ENCODE results near the gene CYLD.

DNA sequence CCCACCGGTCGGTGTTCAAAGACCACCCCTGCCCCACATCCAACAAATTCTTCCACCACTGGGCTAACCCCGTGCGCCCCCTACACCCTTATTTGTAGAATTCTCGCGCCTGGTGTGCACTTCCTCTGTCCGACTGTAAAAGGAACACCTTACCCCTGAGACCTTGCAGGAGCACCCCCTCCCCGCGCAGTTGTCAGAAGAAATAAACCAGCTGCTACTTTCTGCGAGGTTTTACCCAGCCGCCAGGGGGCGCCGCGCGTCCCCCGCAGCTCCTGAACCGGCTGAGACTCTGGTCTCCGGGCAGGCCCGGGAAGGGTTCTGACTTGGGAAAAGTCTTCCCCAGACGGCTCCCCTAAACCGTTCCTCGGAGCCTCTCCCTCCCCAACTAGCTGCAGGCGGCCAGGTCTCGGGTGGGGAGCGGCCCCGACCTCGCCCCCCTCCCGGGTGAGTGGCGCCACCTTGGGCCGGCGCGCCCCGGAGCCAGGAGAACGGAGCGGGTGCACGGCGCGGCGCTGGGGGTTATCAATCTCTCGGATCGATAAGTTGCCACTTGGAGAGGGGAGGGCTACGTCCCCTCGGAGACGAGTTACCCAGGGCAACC, 1.8 kb upstream of the ZNF423 start:
- RRBS: no CpG with 5 or more reads among the region's 44 CpGs
CAGE:
- cytosol, long polyA plus RNA: no peak
- long polyA plus RNA: no peak
- nucleus, long polyA plus RNA: no peak

GRCh38 chr16:50201556-50201953, 48.4 kb downstream of the TENT4B start:
- RRBS: no CpG with 5 or more reads among the region's 4 CpGs
CAGE:
- cytosol, long polyA plus RNA: no peak
- long polyA plus RNA: no peak
- nucleus, long polyA plus RNA: no peak

DNA sequence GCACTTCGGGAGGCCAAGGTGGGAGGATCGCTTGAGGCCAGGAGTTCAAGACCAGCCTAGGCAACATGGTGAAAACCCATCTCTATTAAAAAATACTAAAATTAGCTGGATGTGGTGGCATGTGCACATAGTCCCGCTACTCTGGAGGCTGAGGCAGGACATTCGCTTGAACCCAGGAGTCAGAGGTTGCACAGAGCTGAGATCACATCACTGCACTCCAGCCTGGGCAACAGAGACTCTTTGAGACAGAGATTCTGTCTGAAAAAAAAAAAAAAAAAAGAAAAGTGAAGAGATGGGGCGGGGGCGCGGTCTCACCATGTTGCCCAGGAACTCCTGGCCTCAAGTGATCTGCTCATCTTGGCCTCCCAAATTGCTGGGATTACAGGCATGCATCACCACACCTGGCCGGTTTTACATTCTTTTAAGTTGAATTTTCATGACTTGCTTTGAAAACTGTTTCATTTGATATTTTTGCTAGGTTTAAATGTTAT, 29.4 kb upstream of the ADCY7 start:
- RRBS: no CpG with 5 or more reads among the region's 8 CpGs
CAGE:
- cytosol, long polyA plus RNA: no peak
- long polyA plus RNA: no peak
- nucleus, long polyA plus RNA: no peak

DNA sequence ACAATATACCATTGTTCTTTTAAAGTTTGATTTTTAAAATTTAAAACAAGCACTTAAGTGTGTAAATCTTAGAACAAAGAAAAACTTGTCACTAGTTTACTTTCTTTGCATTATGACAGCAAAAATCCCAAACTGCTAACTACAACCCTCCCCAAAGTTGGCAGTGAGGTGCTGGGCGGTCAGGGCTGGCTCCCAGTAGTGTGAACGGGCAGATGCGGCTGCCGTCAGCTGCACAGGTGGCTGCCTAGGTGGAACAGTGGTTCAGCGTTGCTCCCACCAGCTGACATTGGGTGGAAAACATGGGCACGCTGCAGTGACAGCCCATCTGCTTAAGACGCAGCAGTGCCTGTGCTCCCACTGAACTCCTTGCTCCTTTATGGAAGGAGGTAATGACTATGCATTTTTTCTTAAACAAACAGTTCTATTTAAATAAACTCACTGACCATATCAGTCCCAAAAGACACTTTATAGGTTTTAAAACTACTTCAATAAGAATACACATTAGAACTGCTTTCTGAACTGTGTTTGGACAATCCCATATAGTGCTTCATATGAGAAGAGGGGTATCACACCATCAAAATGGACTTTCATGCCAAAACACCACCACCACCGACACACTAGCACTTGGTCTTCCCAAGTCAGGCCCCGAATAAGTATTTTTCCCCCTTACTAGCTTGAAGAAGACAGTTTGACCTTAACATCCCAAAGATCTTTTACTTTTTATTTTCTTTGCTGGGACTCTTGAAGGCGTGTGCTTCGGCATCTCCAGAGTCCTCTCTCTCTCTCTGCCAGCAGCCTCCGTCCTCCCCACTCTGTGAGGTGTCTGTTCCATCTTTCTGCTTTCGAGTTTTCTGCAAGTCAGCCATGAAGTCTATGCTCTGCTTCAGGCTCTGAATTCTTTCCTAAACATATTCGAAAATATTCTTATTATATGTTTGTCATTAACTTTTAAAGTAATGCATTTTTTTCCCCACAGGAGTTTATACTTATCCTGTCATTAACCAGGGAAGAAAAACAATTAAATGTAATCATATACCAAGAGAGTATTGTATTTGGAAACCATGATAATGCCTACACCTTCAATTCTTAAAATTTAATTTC, 34.4 kb downstream of the BRD7 start:
- RRBS: no CpG with 5 or more reads among the region's 14 CpGs
CAGE:
- cytosol, long polyA plus RNA: no peak
- long polyA plus RNA: no peak
- nucleus, long polyA plus RNA: no peak

DNA sequence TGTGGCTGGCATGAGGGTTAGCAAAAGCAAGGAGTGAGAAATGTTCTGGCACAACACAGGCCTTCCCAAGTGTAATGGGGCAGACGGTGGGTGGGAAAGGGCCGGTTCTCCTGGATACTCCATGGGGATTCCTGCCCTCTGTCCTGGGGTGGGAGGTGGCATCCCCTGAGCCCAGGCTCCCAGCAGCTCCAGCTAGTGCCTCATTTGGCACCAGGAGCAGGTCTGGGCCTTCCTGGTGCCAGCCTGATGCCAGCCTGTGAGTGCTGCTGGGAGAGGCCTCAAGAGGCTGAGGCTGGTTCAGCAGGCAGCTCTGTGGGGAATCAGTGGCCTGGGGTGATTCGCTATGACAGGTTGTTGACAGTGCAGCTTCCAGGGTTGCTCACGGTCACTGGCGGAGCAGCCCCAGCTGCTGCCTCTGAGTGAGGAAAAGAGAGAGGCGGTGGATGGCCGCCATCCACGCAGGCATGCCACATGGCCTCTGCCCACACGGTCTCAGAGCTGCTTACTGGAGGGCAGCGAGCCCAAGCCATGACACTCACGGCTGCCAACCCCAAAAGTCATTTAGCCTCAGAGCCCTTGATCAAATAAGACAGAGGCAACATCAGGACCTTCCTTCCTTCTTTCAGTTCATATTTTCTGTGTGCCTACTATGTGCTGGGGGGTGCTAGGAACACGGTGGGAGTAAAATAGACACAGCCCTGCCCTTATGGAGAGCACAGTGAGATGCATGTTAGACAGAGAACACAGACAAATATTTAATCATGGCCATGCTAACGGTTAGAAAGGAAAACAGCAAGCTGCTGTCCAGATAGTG, 4.3 kb upstream of the BRD7 start:
- RRBS: no CpG with 5 or more reads among the region's 13 CpGs
CAGE:
- cytosol, long polyA plus RNA: no peak
- long polyA plus RNA: no peak
- nucleus, long polyA plus RNA: no peak

GRCh38 chr16:50396697-50397659, 28.2 kb upstream of the BRD7 start:
- RRBS: no CpG with 5 or more reads among the region's 10 CpGs
CAGE:
- cytosol, long polyA plus RNA: no peak
- long polyA plus RNA: no peak
- nucleus, long polyA plus RNA: no peak

DNA sequence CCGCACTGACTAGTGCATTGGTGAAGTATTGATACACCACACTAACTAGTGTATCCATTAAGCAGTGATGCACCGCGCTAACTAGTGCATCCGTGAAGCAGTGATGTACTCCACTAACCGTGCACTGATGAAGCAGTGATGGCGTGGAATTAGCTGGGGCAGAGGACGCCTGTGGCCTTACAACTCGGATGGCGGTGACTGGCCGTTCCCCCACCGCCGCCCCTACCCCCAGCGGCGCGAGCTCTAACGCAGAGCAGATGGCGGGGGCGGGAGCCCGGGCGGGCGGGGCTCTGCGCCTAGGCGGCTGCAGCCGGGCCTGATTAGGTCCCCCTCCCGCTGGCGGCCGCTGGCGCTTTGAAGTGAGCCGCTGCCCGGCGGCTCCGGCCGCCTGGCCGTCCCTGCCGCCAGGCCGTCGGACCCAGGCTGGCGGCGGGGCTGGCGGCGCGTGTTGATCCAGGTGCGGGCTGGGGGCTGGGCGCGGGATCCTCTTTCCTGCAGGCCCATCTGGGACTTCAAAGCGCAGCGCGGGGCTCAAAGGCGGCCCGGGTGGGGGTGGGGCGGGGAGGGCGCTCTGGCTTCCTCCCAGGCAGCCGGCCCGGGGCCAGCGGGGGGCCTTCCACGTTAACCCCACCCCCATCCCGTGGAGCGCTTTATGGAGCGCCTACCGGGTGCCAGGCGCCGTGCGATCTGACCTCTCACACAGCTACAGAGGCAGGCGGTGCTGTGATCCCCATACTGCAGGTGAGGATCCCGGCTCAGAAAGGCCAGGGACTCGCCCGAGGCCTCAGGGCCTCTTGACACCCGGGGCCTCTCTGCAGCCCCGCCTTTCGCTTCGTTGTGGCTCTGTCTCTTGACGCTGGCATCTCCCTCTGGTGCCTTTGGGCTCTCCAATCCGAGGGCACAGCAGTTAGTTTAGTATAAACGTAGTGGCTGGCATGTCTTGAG, 80.2 kb upstream of the NKD1 start:
- RRBS: 3% methylated on average over 29 of the region's 74 CpGs
CAGE:
- cytosol, long polyA plus RNA: no peak
- long polyA plus RNA: no peak
- nucleus, long polyA plus RNA: no peak

DNA sequence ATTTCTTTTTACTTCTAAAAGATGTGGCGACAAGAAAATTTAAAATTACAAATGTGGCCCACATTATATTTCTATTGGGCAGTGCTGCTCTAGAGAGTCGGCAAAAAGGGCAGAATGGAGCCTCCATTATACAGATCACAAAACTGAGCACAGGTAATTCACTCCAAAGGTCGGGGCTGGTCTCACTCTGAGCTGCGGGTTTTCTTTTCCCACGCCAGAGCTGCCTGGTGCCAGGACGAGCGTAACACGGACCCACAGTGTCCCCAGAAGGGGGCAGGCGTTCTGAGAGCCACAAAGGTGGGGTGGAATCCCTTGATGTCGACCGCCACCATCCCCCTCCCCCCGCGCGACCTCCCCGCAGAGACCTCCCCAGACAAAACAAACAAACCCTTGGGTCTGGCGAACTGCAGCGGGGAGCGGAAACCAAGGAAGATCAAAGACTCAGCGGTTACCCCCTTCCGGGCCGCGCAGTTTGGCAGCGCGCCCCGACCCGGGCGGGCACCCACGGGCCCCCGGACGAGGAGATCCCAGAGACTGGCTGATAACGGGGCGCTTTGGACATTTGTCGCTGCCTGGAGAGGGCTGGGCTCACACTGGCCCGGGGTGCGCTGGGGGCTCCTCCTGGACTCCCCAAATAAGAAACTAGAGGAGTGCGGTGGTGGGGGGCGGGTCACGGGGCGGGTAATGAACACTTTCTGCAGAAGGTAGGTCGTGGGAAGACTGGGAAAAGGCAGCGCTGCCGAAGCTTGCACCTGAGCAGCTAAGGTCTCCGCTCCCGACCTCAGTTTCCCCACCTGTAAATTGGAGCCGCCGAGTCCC, 741 bp upstream of the NKD1 start:
- RRBS: 4% methylated on average over 5 of the region's 46 CpGs
CAGE:
- cytosol, long polyA plus RNA: no peak
- long polyA plus RNA: no peak
- nucleus, long polyA plus RNA: no peak

DNA sequence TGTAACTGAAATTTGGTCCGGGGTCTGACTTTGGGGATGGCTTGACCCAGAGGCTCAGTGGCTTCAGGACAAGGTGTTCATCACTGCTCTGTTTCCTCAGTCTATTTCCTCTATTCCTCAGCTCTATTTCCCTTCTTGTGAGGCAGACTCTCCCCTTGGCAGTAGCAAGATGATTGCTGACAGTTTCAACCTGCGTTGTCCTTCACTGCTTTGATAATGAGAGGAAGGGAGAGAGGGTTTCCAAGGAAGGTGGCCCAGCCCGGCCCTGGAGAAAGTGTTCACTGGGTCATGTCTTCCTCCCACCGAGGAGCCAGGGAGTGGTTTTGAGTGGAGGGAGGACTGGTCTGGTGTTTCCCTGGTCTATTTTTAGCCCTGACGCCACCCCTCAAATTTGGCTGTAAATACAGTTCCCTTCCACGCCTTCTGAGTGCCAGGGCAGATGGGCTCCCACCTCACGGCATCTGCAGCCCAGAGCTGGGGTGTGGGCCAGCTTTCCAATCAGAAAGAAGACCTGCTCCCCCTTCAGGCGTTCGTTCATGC, 53.9 kb downstream of the SNX20 start:
- RRBS: no CpG with 5 or more reads among the region's 9 CpGs
CAGE:
- cytosol, long polyA plus RNA: no peak
- long polyA plus RNA: no peak
- nucleus, long polyA plus RNA: no peak

- RRBS: no CpG with 5 or more reads among the region's 3 CpGs
CAGE:
- cytosol, long polyA plus RNA: no peak
- long polyA plus RNA: no peak
- nucleus, long polyA plus RNA: no peak
Measured at GRCh38 chr16:50666564-50667084, 14.5 kb downstream of the SNX20 start.

- RRBS: no CpG with 5 or more reads among the region's 16 CpGs
CAGE:
- cytosol, long polyA plus RNA: no peak
- long polyA plus RNA: no peak
- nucleus, long polyA plus RNA: no peak
Measured at GRCh38 chr16:50683594-50684389, 2.7 kb upstream of the SNX20 start.

DNA sequence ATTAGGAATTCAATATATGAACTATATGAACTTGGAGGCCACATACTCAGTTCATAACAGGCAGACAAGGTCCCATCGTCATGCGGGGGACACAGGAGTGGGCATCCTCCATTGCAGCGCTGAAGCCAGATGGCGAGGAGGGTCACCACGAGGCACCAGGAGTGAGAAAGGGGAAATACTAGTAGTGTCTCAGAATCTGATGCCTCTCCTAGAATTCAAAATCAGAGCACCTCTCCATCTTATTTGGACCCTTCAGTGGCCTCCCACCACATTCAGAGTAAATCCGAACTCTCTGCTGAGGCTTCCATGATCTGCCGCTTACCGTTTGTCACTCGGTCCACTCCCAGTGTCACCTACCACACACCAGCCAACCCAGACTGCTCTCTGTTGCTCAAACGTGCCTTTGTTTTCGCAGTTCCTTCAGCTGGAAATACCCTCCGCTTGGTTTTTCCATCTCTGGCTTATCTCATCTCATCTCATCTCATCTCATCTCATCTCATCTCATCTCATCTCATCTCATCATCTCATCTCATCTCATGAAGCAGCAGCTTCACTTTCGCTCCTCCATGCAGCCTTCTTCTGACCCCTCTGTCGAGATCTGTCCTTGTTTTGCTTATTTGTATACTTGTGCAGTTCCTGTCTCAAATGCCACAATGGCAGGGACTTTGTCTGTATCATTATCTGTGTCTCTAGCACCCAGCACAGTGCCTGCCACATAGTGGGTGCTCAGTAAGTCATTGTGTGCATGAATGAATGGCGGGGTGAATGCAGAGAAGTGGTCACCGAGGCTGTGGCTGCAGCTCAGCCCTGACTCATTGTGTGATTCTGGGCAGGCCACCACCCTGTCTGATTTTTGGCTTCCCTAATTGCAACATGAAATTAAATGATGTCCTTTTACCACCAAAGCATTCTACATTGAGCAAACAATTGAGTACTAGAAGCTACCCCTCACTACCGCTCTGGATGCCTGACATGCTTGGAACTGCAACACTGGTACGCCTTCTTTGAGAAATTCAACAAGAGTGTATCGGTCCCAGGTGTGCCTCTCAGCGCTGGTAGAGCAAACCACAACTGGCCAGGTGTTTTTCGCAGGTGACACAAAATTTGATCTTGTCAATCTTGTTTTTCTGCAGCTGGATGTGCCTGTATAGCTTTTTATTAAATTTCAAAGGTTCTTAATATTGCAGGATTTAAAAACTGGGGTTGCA, 3.9 kb upstream of the SNX20 start:
- RRBS: no CpG with 5 or more reads among the region's 21 CpGs
CAGE:
- cytosol, long polyA plus RNA: no peak
- long polyA plus RNA: no peak
- nucleus, long polyA plus RNA: no peak

DNA sequence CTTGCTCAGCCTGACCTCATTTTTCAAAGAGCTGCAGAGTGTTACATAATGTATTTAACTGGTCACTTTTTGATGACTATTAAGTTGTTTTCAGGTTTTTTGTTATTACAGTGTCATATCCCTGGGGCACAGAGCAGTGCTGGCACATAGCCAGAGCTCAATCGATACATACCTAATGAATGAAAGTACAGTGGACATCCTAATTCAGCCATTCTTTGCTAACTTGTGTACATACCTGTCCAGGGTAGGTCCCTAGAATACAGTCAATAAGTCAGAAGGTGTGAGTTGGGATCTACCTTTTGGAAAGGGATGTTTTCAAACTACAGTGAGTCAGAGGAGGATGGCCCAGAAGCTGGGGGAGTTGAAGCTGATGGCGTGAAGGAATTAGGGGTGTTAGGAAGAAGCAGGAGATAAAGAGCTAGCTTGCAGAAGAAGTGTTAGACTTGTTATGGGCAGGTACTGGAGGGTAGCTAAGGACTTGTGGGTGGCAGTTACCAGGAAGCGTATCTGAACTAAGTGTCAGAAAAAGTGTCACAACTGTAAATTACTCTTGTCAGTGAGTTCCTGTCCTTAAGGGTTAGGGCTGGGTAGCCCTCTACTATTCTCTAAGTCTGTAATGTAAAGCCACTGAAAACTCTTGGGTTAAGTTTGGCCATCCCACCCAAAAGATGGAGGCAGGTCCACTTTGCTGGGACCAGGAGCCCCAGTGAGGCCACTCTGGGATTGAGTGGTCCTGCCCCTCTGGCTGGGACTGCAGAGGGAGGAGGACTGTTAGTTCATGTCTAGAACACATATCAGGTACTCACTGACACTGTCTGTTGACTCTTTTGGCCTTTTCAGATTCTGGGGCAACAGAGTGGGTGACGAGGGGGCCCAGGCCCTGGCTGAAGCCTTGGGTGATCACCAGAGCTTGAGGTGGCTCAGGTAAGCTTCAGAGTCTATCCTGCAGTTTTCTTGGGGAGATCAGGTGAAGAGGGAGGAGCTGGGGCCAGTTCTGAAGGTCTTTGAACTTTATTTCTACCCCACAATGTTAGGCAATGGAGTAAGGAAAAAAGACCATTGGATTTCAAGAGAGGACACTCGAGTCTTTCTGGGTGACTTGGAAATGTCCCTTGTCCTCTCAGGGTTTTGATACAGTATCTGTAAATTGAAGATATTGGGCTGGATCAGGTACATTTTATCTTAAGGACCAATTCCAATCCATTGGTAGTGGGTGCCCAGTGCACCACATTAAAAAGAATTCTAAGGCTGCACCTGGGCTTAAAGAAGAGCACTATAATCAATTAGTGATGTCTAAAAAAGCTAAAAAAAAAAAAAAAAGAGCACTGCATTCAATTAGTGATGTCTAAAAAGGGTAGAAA, 19.6 kb upstream of the CYLD start:
- RRBS: no CpG with 5 or more reads among the region's 5 CpGs
CAGE:
- cytosol, long polyA plus RNA: no peak
- long polyA plus RNA: no peak
- nucleus, long polyA plus RNA: no peak

DNA sequence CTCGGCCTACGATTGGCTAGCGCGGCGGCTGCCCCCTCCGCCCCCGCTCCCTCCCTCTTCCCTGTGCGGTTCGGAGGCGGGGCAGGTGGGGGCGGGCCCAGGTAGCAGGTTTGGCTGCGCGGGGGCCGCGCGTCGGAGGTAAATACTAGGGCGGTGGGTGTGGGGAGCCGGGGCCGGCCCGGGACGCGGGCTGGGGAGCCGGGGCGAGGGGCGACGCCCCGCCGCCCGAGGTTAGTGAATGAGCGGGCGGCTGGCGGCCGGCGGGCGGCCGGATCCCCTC, at the start of gene CYLD:
CYLD (plus strand) TSS at position 100 of the 280 bp plus-strand sequence.
- RRBS: 1% methylated on average over 12 of the region's 37 CpGs
CAGE:
- cytosol, long polyA plus RNA: start-site peak on the plus strand centred at position 148 of the sequence, 58 bp wide, 165 reads
- long polyA plus RNA: start-site peak on the plus strand centred at position 129 of the sequence, 93 bp wide, 100 and 119 reads in 2 replicates
- nucleus, long polyA plus RNA: start-site peak on the plus strand centred at position 131 of the sequence, 9 bp wide, 47 reads

DNA sequence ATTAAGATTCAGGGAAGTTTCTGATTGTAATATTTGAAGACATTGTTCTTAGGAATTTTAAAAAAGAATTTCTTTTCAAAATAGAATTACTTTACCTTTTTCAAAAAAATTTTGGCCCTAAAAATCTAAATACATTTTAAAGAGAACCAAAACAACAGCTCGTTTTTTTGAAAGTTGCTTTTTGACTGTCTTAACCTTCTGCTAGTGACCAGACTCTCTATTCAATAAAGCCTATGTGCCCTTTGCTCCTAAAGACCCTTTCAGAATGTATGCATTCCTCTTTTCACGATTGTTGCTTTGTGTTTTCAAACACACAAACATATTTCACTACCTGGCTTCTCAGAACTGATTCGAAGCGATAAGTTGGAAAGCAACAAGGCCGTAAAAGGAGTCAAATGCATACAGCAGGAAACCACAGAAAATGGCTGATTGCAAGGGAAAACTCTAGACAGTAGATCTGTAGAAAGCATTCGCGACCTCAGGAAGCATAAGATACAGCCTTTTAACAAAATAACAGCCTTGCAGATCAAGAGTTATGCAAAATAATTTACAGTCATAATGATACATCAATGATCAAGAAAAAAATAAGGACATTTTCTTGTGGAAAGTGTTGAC, 5.2 kb downstream of the CYLD start:
- RRBS: no CpG with 5 or more reads among the region's 7 CpGs
CAGE:
- cytosol, long polyA plus RNA: no peak
- long polyA plus RNA: no peak
- nucleus, long polyA plus RNA: no peak

DNA sequence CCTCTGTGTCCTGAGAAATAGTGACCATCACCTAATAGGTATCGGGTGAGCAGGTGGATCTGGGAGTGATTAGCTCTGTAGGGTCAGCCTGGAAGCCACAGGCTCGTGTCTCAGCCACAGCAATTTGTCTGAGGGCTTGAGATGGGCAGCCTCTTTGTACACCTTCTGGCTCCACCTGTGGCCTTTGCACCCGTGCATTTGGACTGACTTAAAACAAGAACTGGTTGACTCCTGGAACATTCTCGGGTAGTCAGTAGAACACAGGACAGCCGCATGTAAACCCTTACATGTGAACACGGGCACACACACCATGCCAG, 35.9 kb downstream of the SALL1 start:
- RRBS: no CpG with 5 or more reads among the region's 6 CpGs
CAGE:
- cytosol, long polyA plus RNA: no peak
- long polyA plus RNA: no peak
- nucleus, long polyA plus RNA: no peak

GRCh38 chr16:51431194-51432274, 280.5 kb upstream of the SALL1 start:
- RRBS: no CpG with 5 or more reads among the region's 13 CpGs
CAGE:
- cytosol, long polyA plus RNA: no peak
- long polyA plus RNA: no peak
- nucleus, long polyA plus RNA: no peak

DNA sequence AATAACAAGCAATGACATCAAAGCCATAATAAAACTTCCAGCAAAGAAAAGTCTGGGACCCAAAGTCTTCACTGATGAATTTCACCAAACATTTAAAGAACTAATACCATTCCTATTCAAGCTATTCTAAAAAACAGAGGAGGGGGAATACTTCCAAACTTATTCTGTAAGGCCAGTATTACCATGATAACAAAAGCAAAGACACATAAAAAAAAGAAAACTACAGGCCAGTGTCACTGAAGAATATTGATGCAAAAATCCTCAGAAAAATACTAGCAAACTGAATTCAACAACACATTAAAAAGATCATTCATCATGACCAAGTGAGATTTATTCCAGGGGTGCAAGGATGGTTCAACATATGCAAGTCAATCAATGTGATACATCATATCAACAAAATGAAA, 591.9 kb upstream of the SALL1 start:
CAGE:
- cytosol, long polyA plus RNA: no peak
- long polyA plus RNA: no peak
- nucleus, long polyA plus RNA: no peak

DNA sequence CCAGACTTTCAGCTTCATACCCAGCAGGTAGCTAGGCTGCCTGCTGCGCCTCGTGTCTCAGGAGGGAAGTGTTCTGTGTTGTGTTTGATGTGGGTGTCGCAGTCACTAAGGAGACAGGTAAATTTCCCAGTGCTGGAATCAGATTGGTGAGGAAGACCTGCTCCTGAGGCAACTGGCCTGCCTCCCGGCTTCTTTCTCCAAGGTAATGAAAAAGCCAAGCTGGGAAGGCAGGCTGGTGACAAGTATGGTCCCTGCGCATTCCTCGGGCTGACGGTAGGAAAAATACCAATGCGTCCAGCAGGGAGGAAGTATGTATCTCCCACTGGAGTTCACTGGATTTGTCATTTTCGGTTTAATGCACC, 604.1 kb upstream of the SALL1 start:
- RRBS: no CpG with 5 or more reads among the region's 9 CpGs
CAGE:
- cytosol, long polyA plus RNA: no peak
- long polyA plus RNA: no peak
- nucleus, long polyA plus RNA: no peak

DNA sequence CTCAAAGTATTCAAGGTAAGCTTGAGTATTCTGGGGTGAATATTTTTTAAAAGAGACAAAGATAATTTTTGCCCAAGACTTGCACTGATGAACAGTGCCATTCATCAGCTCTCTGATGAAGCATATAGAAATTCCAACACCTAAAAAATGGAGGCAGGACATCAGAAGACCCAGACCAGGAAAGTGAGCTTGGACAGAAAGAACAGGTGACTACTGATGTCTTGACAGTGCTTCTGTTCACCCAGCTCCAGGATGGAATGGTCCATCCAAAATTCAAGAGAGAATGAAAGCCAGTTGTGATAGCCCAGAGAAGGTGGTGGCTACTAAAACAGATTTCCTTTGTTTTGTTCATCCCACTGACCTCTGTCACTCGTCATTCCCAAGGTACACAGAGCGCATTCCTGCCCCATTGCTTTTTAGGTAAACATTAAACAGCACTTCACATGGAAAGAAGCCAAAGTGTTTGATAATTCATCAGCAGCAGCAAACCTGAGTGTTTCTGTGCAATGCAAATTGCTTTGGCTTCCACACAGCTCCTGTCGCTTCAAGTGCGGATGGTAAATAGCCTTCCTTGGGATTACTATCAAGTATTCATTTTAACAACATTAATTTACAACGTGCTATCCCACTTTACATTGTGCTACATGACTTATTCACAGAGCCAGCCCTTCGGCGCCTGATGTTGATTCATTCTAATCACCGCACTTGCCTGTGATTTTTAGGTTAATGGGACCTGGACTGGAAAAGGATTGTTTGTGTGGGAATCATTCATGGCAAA, 65.0 kb upstream of the TOX3 start:
- RRBS: no CpG with 5 or more reads among the region's 8 CpGs
CAGE:
- cytosol, long polyA plus RNA: no peak
- long polyA plus RNA: no peak
- nucleus, long polyA plus RNA: no peak